Astrocyte (in vitro differentiated cells and primary cell): ENCODE measurements around a stretch of chr3.

DNA sequence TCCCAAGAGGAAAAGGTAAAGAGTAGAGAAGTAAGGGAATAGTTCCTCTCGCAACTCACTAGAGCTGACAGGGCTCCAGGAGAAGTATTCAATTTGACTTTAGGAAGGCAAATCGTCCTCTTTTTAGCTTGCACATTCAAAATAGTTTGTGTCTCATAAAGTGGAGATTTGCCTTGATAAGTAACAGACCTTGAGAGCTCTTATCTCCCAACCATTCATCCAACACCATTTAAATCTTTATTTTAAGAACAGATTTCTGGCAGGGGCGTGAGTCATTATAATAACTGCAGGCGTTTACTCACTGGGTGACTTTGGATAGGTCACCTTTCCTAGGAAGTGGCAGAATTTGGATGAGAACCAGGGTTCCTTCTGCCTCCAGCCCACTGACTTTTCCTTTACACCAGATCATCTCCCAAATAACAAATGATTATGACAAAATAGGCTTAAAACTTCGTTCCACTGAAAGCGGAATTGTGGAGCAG lies 4.9 kb downstream of the LMCD1 start:
- PRO-cap, result no peak
- RRBS, 2 experiments, result no CpG with 5 or more reads among the region's 6 CpGs

DNA sequence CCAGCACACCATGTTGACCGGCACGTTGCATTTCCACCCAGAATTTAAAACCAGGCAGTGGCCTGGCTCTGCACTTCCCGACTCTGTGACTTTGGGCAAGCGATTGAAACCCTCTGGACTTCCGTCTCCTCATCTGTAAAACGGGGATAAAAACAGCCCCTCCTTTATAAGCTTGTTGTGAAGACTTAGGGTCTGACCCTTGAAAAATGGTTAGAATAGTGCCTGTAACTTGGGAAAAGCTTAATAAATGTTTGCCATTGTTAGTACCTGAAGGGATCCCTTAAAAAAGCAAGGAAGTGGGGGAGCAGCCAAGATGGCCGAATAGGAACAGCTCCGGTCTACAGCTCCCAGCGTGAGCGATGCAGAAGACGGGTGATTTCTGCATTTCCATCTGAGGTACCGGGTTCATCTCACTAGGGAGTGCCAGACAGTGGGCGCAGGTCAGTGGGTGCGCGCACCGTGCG lies 33.3 kb downstream of the SSUH2 start:
- PRO-cap, result no peak
- RRBS, 2 experiments, result 81 to 88% methylated on average over 2 of the region's 17 CpGs

GRCh38 chr3:8623103-8623743 lies 21.4 kb downstream of the SSUH2 start:
- PRO-cap, result no peak
- RRBS, 2 experiments, result no CpG with 5 or more reads among the region's 21 CpGs

DNA sequence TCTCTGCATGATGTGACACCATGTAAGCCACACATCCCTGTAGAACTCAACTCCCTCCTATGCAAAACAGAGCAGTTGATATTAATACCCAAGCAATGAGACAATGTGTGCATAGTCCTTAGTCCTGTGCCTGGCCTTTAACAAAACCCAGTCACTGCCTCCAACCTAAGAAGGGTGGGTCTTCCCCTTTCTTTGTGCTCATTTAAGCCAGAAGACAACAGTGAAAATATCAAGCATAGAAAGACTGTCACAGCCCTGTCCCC lies 6.1 kb downstream of the SSUH2 start:
- PRO-cap, result no peak

- PRO-cap, result no peak
- RRBS, 2 experiments, result no CpG with 5 or more reads among the region's 11 CpGs
Observed at GRCh38 chr3:9154056-9154647, 95.3 kb downstream of the SRGAP3 start.

DNA sequence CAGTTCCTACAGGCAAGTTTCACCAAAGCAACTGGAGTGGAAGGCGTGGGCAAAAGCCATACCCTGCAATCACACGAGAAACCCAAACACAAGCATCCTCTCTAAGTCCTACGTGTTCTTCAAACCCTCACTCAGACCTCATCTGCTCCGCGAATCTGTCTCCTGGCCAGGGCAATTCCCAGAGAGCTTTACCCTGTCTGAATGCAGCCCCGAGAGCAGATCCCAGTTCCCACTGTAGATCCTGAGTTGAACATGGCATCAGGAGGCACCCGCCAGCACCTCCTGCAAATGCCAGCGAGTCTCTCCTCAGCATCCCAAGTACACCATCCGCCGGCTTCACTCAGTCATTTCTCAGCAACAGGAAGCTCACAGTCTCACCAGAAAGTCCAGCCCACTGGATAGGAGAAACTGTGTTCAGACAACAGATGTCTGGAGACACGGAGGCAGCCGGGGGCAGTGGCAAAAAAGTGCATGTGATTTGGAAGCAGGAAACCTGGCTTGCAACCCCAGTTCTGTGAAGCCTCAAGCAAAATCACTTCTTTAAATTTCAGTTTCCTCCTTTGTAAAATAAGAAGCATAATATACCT lies 68.8 kb downstream of the SRGAP3 start:
- PRO-cap, result no peak
- RRBS, 2 experiments, result 57% methylated on average over 2 of the region's 12 CpGs; no CpG with 5 or more reads in 1 of the 2 experiments

DNA sequence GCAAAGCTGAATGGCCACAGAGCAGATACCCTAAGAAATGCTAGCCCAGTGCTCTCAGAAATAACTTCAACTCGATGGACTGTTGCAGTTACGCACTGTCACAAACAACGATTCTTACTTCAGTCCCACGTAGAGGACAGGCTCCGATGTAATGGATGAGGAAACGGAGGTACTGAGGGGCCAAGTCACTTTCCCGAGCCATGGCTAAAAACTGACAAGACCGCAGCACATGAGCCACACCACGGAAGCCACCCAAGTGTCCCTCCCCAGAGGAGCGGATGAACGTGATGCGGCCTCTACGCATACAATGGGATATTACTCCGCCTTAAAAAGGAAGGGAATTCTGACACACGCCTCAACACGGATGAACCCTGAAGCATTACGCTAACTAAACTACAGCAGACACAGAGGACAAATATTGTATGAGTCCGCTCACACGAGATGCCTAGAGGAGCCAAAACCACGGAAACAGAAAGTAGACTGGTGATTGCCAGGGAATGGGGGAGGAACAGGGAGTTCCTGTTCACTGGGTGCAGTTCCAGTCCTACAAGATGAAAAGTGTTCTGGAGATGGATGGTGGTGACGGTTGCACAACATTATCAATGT lies 32.8 kb downstream of the SRGAP3 start:
- PRO-cap, result no peak
- RRBS, 2 experiments, result no CpG with 5 or more reads among the region's 21 CpGs

DNA sequence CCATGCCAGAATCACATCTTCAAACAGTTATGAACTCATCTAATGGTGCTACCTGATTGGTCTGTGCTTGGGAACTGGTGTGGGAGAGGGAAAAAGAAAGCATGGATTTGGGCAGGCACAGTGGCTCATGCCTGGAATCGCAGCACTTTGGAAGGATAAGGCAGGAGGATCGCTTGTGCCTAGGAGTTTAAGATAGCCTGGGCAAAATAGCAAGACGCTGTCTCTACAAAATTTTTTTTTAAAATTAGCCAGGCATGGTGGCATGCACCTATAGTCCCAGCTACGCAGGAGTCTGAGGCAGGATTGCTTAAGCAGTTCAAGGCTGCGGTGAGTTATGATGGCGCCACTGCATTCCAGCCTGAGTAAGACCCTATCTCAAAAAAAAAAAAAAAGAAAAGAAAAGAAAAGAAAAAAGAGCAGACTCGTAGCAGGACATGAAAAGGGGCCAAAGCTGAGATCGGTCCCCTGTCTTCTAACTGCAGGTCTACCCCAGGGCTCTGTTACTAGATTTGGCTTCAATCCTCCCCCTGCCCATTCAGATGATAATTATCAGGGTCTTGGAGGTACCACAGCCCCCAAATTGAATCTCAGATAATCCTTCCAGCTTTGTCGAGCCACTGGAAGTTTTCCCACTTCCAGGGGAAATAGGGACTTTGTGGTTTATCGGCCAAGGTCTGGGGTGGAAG lies 18.8 kb downstream of the SRGAP3 start:
- PRO-cap, result no peak
- RRBS, 2 experiments, result no CpG with 5 or more reads among the region's 10 CpGs

GRCh38 chr3:9316670-9317469 lies 46.0 kb upstream of the THUMPD3 start:
- PRO-cap, result no peak
- RRBS, 2 experiments, result no CpG with 5 or more reads among the region's 14 CpGs

GRCh38 chr3:9352822-9353711 lies 9.8 kb upstream of the THUMPD3 start:
- PRO-cap, result no peak
- RRBS, 2 experiments, result no CpG with 5 or more reads among the region's 7 CpGs

- PRO-cap, result no peak
- RRBS, 2 experiments, result no CpG with 5 or more reads among the region's 1 CpG
Observed at GRCh38 chr3:9408849-9409185, 11.4 kb downstream of the SETD5 start.

DNA sequence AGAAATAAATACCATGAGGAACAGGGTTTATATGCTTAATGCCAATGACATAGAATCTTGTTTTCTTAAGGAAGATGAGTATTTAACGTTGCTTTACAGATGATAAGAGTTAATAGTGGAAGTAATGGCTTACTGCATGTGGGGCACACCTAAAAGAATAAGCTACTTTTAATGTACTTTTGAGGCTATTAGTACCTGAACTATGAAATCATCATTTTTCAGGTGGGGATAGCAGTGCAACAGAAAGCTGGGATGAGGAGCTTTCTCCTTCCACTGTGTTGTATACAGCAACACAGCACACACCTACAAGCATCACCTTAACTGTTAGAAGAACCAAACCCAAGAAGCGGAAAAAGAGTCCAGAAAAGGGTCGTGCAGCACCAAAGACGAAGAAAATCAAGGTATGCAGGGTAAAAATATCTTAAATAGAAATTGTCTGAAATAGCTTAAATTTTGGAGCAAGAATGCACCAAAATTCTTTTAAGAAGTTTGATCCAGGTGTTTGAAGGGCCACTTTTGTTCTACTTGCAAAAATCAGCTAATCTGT lies 38.2 kb downstream of the SETD5 start:
- PRO-cap, result no peak
- RRBS, 2 experiments, result no CpG with 5 or more reads among the region's 4 CpGs

GRCh38 chr3:9441265-9442521 lies 44.3 kb downstream of the SETD5 start:
- PRO-cap, result no peak
- RRBS, 2 experiments, result no CpG with 5 or more reads among the region's 16 CpGs

GRCh38 chr3:9458086-9459461 lies 61.2 kb downstream of the SETD5 start:
- PRO-cap, result no peak
- RRBS, 2 experiments, result no CpG with 5 or more reads among the region's 12 CpGs

DNA sequence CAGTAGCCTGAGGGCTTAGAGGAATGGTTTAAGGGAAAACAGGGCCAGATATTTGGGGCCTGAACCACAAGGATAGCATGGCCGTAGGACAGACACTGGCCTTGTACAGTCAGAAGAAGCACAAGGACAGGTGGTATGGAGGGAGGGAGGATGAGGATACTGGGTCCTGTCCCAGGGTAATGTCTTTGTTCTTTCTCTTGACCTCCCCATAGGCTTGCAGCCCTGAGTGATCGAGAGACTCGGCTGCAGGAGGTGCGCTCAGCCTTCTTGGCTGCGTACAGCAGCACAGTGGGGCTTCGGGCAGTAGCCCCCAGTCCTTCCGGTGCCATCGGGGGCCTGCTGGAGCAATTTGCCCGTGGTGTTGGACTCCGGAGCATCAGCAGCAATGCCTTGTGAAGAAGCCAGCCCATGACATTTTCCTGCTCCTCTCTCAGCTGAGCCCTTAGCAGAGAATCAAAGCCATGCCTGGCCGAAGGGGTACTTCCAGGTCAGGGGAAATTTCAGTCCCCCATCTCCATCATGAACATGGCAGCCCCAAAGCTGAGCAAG lies 2.0 kb upstream of the CPNE9 start:
- PRO-cap, result no peak
- RRBS, 2 experiments, result 94 to 95% methylated on average over 4 of the region's 11 CpGs

DNA sequence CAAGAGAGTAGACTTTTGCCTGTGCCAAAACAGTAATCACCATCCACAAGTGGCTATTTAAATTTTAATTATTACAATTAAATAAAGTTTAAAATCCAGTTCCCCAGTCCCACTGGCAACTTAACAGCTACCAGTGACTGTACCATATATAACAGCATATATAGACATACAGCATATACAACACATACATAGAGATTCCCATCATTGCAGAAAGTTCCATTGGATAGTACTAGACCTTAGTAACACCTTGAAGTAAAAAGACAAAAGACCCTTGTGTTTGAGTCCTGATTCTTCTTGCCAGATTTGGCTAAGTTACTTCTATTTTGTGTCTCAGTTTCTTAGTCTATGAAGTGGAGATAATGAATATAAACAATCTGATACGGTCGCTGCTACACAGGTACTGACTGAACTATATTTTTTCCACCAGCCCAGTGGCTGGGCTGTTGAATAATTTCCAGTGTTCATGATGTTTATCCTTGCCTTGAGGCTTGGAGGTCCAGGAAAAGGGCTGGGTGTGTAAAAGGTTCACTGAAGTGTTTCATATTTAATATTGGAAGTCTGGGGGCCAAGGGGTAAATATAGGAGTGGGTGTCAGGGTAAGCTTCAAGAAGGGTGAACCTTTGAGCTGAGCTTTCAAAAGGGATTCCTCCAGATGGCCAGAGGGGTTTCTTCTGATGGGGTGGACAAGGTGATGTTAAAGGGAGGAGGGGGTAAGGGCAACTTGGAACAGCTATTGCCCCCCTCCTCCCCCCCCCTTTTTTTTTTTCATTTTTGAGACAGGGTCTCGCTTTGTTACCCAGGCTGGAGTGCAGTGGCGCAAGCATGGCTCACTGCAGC lies 2.4 kb upstream of the TTLL3 start:
- PRO-cap, result no peak
- RRBS, 2 experiments, result no CpG with 5 or more reads among the region's 4 CpGs

GRCh38 chr3:9810542-9810832 lies 425 bp downstream of the TTLL3 start:
- PRO-cap, result no peak
- RRBS, 2 experiments, result 27 to 29% methylated on average over 3 of the region's 13 CpGs

- PRO-cap, result no peak
- RRBS, 2 experiments, result no CpG with 5 or more reads among the region's 11 CpGs
Observed at GRCh38 chr3:9810833-9811267, 788 bp downstream of the TTLL3 start.

DNA sequence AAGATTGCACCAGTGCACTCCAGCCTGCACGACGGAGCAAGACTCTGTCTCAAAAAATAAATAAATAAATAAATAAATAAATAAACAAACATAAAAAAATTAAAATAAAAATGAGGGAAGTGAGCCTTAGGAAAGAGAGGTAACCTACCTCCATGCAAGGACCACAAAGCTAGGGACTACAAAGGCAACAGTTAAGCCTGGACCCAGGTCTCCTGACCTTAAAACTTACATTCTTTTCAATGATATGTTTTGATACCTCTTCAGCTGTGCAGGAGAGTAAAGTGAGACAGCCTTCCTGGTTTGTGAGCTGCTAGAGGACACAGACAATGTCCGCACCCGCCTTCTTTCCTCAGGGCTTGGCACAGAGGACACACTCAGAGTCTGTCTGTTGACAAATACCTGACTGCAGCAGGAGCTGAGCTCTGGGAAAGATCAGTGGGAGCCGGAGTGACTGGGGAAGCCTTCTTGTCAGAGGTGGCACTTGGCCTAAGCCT lies 3.5 kb upstream of the IL17RC start:
- PRO-cap, result no peak
- RRBS, 2 experiments, result no CpG with 5 or more reads among the region's 5 CpGs

DNA sequence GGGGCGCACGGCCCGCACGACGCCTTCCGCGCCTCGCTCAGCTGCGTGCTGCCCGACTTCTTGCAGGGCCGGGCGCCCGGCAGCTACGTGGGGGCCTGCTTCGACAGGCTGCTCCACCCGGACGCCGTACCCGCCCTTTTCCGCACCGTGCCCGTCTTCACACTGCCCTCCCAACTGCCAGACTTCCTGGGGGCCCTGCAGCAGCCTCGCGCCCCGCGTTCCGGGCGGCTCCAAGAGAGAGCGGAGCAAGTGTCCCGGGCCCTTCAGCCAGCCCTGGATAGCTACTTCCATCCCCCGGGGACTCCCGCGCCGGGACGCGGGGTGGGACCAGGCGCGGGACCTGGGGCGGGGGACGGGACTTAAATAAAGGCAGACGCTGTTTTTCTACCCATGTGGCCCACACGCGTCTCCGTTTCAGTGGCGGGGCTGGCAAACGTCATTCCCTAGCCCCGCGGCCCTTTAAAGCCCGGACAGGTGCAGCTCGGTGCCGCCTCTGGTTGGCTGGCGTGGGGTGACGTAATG lies 342 bp upstream of the CRELD1 start:
- PRO-cap, result bidirectional peak, plus-strand start outside the sequence, minus-strand start at position 416 of the sequence
- RRBS, 2 experiments, result under 1% methylated on average over 14 to 26 of the region's 53 CpGs